Left lobe of liver (tissue), 1 donor: ENCODE measurements around the gene MYB.

DNA sequence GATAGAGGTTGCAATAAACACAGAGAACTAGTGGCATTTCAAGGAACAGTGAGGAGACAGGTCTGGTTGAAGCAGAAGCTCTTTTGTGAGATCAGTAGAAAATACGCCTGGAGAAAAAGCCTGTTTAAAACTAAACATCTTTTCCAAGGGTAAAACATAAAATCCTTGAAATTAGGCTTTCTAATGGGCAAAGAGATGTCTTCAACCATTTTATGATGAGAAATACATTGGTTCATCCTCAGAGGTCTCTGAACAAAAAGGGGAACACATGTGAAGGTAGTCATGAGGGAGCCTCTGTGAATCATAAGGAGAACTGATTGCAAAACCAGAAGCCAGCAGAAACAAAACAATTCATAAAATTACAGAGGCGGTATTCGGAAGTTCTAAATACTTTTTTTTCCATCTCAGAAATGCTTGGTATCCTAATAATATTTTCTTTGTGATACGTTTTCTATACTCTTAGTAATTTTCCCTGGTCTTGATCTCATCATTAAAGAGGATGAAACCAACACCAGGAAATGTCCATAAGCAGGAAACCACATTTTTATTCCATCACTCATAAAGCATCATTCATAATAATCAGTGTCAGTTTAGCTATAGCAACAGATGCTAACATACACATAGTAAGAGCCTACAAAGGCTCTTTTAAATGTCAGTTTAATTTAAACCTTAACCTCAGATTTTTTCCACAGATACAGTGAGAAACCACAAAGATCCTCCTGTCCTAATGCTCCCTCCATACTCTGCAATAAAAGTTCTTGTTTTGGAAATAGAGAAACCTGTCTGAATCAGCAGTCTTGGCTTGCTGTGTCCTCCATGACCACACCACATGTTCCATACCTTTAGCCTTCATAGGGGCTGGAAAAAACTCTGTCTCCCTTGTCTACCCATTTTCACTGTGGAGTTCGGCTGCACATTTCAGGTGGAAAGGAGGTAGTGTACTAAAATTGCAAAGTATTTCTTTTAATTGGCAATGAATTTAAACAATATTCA, 29.3 kb downstream of the SGK1 start:
- PRO-cap = no peak

- PRO-cap = no peak
Observed at GRCh38 chr6:134316669-134317344, 1.1 kb downstream of the SGK1 start.

DNA sequence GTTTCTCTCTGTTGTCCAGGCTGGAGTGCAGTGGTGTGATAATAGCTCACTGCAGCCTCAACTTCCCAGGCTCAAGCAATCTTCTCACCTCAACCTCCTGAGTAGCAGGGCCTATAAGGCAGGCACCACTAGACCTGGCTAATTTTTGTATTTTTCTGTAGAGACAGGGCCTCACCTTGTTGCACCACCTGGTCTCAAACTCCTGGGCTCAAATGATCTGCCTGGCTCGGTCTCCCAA, 81.7 kb upstream of the SGK1 start:
- PRO-cap = no peak

DNA sequence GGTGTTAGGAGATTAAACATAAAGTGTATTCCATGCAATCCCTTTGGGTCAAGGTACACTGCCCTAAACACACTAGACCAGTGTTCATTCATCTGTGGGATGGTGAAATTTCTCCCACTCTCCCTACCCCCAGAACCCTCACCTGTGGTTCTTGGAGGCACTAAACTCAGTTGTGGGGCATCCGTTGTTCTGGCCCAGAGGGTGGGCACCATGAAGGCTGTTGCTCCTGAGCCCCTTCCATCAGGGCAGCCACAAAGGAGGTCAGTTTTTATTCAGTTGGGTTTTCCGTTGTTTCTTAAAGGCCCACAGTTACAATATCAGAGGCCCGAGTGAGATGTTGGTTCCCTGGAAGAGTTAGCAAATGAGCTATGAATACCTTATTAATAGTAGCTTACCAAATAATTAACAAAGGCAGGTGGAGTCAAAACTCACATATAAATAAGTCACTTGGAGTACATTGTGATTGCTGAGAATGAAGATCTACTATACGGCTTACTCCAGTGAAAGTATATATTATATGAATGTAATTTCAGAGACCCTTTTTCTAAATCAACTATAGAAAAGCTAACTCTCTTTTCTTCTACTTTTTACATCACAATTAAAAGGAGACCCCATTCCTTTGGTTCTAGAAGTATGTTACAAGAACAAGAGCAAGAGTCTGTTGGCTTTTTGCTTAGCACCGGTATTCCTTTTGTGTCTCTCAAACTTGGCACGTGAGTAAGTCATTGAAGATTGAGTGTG, 205.4 kb upstream of the SGK1 start:
- PRO-cap = no peak

DNA sequence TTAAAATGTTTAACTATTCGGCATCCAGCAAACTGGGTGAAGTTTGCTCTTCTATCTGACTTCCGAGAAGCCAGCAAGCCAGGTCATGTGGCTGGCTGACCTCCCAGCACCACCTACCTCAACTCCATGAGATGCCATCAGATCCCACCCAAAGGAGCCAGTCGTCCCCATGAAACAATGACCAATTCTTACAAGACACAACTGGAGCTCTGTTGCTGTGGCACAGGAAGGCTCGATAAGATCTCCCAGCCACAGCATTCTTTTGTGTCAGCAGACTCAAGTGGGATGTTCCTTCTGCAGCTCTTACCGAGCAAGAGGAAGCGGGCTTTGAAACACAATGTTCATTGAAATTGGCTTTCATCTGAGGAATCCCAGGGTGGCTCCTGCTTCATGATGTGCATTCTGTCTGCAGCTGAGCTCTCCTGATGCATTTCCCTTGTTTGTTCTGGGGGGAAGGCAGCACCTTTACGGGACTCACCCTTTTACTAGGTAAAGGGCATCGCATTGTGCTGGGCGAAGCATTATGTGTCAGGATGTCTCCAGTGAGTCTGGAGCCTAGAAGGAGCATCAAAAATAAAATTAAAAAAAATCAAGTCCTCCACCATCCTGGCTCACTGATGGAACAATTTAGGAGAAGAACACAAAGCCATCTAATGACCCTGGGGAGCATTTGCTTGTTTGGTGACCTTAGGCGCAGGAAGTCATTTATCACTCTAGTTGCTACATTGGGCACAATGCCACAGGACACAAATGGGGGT, 222.0 kb upstream of the SGK1 start:
- PRO-cap = no peak

DNA sequence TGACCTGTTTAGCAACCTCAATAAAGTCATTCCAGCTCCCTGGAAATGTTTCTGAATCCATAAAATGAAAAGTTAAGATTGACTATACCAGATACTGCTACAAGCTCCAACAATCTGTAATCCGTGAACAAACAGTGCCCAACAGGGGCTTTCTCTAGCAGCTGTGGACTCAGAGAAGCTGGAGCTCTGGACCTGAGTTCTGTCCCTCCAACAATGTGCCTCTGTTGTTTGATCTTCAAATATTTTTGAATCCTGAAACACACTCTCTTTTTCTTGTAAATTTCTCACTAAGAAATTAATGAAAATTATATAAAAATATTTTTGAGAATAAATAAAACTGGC, 101.5 kb downstream of the ALDH8A1 start:
- PRO-cap = bidirectional peak, plus-strand start at position 172 of the sequence, minus-strand start at position 115 of the sequence

DNA sequence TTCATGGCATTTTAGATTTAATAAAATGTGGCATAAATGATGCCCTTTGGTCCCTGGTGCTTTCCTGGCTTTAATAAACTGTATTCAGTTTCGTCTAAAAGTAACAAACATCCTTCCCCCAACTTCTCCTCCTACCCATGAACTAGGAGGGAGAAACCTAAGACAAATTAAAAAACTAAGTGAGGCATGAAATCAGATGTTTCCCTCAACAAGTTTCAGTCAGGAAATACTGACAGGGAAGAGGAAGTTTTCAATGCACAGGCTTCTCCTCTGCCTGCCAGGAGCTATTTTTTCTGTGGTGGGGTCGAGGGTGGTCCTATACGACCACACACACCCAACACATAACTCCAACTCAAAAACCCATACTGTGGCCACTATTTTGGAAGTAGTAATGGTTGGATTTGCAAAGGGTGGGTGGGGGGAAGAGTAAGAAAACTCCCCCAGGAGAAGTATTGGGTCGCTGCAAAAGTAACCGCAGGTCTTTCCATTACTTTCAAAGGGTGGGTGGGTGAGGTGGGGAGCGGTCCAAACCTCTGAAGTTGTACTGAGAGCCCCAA, 9.9 kb downstream of the HBS1L start:
- PRO-cap = no peak

DNA sequence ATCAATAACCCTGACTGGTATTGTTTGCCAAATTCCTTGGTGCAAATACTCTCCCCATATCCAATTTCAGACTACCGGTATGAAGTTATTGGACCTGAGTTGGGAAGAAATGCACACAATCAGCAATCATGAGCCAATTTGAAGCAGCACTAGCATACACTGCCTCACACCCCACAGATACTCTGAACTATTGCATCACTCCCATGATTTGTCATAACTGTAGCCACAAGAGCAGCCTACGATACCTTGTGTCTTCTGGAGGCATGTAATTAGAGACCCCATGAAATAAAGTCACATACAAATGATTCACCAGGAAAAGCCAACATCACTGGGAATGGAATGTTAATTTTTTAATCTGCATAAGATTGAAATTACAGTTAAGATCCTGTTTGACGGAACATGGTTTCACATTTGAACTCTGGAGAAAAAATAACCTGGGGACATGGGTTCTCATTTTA, 34.2 kb upstream of the HBS1L start:
- PRO-cap = no peak

DNA sequence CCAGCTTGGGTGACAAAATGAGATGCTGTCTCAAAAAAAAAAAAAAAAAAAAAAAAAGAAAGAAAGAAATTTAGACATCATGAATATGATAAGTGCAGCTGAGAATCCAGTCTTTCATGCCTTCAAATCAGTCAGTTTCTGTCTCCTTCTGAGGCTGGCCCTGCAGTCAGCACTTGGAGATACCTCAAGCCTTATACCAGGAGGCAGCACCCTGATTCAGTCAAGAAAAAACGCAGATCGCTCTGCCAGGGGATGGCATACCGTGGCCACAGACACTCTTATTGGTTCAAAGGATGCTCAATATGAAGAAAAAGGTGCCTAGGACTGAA, 17.9 kb upstream of the MYB start:
- PRO-cap = no peak

- PRO-cap = no peak
Observed at GRCh38 chr6:135181026-135182123, at the start of gene MYB. MYB (plus strand) TSS chr6:135181308.

DNA sequence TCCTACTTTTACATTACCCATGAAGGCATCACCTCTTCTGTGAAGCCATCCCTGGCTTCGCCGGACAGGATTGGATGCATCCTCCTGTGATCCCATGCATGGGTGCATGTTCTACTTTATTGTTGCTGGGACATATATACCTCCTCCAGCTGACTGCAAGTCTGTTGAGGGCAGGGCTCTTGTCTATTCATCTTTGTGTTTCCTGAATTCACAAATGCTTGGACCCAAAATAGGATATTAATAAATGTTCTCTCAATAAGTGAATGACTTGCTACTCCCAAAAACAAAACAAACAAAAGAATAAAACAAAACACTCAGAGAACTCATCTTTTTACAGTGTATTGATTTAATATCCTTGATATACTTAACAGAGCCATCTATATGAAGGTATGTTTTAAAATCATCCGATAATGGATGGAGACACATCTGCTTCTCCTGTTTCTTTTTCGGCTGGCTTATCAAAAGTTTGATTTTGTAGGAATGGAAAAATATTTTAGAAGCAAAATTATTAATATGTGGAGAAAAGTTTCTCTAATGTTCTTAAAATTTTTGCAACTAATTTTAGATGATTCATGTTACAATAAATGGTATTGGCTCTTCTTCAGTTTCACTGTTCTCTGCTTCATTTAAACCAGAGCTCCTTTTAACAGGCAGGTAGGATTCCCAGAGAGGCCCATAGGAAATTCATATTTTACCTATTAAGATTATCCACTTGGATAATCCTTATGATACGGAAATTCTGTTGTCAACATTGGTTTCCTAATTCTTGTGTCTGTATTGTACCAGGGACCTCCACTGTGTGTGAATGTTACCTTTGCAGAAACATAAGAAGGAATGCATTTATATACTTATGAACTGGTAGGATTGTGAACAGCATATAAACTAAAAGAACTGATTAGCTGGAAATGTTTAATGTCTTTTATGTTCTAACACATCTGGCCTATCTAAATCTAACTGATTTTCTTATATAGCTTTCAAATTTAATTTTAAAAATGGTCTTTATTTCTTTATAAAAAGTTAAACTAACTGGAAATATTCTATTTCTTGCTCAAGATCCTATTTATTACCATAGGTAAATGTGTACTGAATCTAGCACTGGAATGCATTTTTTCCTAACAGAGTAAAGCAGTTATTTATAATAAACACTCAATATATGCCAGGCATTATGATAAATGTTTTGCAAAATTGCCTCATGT, 5.6 kb downstream of the MYB start:
- PRO-cap = no peak

GRCh38 chr6:135191717-135192156, 10.6 kb downstream of the MYB start:
- PRO-cap = no peak

DNA sequence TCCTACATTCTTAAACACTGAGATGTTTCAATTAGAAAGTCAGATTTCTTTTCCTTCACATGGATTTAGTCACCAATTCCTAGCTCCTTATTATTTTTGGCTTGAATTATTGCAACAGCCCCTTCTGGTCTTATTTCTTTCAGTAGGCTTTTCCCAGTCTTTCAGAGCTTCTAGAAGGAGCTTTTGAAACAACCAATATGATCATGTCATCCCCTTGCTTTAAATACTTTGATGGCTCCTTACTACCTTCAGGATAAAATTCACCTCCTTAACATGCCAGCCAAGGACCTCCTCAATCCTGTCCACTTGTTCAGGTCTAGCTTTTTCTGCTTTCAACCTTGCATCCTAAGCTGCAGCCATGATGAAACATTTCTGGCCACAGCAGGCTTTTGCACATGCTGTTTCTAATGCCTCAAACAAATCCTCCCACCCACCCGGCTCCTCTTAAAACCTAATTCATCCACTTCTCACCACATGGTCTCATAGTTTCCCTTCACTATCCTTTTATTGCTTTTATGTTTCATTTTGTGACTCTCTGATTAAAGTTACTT, 124.5 kb downstream of the MYB start:
- PRO-cap = no peak

GRCh38 chr6:135568444-135568807, 70.9 kb upstream of the AHI1 start:
- PRO-cap = bidirectional peak, plus-strand start at chr6:135568654, minus-strand start at chr6:135568532

DNA sequence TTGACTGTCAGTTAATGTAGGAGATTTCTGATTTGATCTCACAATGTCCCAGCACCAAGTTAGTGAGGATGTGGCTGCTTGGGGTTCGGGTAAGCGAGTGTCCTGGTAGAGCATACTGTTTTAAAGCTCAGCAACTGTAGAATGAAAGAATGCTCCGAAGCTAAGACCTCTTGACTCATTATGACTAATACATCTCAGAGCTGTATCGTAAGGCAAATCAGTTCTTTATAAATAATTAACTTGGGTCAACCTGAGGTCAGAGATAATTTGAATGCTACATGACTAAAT, 128.9 kb upstream of the PDE7B start:
- PRO-cap = no peak

GRCh38 chr6:135879924-135880291, 28.4 kb downstream of the PDE7B start:
- PRO-cap = no peak

DNA sequence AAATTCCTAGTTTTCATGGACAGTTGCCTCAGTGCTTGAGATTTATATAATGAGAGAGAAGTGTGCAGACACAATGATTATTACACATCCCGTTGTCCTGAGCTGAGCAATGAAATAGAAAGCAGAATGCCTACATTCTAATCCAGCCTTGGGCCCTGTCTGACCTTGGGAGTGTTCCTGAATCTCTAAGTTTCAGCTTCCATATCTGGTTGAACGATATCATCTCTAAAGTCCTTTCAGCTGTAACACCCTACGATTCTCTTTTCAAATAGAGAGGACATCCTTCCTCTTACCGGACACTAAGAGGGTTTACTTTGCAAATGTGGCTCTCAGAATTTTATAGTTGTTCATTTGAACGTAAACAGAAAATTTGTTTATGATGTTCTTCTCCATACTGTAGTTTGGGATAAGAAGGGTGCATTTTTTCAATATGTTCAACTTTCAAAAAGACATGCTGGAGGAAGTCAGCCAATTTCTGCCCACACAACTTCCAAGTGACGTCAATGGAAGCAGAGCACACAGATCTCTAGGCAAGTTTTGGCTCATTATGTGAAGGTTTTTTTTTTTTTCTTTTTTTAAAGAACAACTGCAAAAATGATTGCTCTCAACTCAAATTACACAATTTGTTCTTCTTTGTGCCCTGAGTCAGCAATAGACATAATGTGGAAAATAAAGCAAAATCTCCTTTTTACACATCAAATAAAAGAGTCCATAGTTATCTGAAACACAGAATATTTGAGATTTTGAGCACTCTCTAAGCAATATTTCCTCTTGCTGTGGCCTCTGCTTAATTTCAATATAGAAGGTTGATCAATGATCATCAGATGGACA, 50.5 kb downstream of the PDE7B start:
- PRO-cap = bidirectional peak, plus-strand start at position 621 of the sequence, minus-strand start at position 496 of the sequence

- PRO-cap = bidirectional peak, plus-strand start at chr6:135904941, minus-strand start at chr6:135904819
Observed at GRCh38 chr6:135904614-135905186, 53.2 kb downstream of the PDE7B start.

DNA sequence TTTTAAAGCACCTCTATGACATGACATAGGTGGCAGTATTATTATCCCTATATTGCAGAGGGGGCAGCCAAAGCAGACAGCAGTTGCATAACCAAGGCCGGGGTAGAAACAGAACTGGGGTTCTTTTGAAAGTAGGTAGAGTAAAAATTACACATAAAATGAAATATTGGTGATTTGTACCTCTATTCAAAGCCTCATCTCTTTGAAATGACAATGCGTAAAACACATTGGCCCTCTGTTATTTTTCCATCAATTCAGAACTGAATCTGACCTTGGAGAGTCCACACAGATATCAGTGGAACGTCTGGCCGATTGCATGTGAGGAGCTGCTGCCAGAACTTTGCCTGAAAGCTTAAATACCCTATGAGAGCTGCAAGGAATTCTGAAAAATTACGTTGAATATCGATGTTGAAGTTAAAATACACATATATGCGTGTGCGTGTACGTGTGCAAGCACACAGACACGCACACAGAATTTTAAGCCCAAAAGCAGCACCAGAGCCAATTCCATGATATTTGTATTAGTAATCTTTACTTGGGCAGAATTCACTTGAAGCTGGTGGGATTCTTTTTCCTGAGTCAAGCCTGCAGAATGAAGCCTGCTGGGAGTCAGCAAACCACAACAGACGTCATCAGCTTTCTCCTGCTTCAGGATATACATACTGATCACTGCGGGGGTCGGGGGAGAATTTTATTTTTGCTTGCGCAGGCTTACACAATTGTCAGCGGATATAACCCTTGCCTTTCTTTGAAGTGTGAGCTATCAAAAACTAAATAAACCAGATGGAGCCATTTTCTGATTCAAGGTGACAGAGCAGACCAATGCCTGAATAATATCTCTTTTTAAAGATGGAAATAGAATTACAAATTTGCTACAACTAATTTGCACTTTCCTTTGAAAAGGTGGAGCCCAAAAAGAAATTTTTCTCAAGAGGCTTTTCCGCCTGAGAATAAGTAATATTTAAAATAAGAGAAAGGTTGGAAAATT, 163.4 kb downstream of the PDE7B start:
- PRO-cap = no peak

- PRO-cap = no peak
Observed at GRCh38 chr6:136250963-136251666, 1.0 kb upstream of the MTFR2 start.